Vein endothelial cell (primary cell): ENCODE measurements around the genes CXADR and MRPL39.

GRCh38 chr21:16750050-16750407 lies 762.8 kb upstream of the CXADR start:
- CAGE, long polyA plus RNA, result no peak

DNA sequence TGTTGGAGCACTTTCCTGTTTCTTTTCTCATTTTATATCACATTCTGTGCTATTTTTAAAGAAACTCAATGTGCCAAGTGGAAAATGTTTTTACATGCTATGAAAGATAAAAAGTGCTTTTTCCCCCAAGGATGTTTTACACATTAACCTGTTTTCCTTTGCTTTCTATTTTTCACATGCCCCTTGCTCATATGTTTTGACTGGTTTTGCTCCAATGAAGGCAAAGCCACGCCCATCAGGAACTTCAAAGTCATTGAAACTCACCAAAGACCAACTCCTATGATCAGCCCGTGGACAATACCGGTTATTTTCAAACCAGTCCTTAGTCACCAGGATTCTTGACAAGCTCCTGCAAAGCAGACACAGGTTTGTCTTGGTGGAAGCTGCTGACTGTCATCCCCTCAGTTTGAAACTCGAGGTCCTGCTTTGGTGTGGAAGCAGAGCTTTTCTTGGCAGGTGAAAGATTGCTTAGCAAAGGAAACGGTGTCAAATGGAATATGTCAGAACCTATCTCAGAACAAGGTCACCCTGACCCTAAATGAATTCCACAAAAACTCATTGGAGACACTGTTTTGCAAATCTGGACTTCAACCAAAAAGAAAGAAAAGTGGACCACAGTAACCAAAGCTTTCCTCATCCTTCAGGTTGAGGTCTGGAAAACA lies 384.7 kb upstream of the CXADR start:
- CAGE, long polyA plus RNA, result no peak

DNA sequence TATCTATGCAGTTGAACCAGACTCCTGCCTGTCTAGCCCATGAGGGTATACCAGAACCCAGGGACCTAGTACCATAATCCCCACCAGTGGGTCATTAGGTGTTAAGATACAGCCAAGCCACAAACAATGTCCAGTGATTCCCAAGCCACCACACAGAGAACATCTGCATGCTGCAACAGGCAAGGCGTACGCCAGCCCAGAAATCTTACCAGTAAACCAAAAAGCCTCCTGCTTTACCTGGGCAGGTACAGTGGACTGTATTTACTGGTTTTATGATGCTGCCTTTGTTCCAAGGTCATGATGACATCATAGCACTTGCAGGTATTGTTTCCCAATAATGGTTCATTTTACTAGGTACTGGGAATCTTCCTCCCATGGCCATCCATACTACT lies 20.1 kb upstream of the CXADR start:
- CAGE, long polyA plus RNA, result no peak

GRCh38 chr21:17512312-17513145 lies at the start of gene CXADR:
Gene CXADR (plus strand): TSS chr21:17513043.
- CAGE, long polyA plus RNA, result no peak

GRCh38 chr21:17775318-17775672 lies 43.9 kb downstream of the C21orf91 start:
- CAGE, long polyA plus RNA, result no peak

- CAGE, long polyA plus RNA, result no peak
Measured at GRCh38 chr21:17781844-17782460, 37.2 kb downstream of the C21orf91 start.

DNA sequence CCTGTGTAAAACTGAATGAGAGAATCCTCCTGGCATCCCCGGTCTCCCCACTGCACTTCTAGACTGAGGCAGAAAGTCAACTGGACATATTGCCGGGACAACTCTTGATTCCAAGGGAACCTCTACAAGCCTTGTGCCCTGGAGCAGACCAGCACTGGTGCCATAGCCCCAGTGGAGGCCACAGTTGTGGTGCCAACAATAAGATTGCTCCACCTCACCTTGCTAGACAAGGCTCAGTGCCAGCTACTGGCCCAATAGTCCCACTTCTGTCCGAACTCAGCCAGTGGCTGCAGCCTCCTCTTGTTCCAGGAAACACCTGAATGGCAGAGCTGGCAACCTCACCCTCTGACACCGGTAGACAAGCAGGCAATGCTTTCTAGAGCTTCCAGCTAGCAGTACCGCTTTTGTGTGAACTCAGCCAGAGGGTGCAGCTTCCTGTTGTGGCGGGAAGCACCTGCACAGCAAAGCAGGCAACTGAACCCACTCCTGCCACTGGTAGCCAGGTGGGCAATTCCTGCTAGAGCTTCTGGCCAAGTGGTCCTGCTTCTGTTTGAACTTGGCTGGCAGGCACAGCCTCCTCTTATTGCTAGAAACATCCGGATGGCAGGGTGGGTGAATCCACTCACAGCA lies 40.0 kb upstream of the TMPRSS15 start:
- CAGE, long polyA plus RNA, result no peak

DNA sequence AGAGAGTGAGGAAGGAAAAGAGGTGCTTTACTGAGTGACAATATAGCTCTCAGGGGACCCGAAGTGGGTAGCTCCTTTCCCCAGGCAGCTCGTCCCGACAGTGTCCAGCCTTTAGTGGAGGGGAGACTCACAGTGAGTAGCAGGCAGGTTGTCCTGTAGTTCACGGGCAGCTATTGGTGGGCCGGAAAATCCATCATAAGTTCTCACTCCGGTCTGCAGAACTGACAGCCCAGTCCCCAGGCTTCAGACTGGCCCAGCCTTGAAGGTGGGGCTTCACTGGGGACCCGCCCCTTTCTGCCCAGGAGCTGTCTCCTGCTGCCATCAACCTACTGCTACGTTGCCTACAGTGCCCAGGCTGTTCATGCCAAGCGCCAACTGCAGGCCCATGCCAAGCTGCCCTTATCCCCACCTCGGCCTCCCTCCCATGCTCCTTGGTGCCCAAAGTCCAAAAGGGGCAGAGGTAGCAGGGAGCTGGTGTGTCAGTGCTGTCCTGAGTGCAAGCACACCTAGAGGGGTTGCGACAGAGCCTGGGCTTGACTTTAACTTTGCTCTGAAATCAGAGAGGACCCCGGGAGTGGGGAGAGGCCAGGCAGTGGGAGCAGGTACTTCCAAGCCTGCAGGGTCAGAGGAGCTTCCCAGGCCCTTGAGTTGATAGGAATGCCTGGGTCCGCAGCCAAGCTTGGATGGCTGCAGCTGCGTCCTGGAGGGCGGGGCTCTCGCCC lies 1144.4 kb upstream of the NCAM2 start:
- CAGE, long polyA plus RNA, result no peak

DNA sequence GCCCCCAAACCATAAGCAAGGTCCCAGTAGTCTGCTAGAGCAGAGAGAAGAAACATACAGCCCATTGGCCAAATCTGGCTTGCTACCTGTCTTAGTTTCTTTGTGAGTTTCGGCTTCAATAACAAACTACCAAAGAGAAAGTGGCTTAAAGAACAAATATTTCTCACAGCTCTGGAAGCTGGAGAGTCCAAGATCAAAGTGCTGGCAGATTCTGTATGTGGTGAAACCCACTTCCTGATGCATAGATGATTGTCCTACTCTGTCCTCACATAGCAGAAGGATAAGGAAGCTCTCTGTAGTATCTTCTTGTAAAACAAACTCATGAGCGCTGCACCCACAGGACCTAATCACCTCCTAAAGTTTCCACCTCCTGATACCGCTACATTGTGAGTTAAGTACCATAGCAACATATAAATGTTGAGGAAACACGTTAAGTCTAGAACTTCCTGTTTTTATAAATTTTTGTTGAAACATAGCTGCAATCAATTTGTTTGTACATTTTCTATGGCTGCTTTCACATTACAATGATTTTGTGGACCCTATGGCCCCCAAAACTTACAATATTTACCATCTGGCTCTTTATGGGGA lies 1423.2 kb downstream of the NCAM2 start:
- CAGE, long polyA plus RNA, result no peak

DNA sequence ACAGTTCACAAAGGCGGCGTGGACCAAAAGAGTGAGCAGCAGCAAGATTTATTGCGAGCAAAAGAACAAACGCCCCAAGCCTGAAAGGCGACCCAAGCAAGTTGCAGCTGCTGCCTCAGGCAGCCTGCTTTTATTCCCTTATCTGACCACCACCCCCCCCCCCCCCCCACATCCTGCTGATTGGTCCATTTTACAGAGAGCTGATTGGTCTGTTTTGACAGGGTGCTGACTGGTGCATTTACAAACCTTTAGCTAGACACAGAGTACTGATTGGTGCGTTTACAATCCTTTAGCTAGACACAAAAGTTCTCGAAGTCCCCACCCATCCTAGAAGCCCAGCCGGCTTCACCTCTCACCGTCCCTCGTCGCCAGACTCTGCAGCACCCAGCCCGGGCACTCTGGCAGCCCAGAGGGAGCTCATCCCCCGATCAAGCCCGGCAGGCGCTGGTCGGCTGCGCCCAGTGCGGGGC lies 2023.0 kb downstream of the NCAM2 start:
- CAGE, long polyA plus RNA, result no peak

GRCh38 chr21:23886835-23887269 lies 1720.4 kb downstream of the MRPL39 start:
- CAGE, long polyA plus RNA, result no peak

- CAGE, long polyA plus RNA, result no peak
Measured at GRCh38 chr21:25606984-25608119, at the start of gene MRPL39. Gene MRPL39 (minus strand): TSS chr21:25607481.

GRCh38 chr21:25756114-25756780 lies 21.5 kb downstream of the GABPA start:
- CAGE, long polyA plus RNA, result no peak

DNA sequence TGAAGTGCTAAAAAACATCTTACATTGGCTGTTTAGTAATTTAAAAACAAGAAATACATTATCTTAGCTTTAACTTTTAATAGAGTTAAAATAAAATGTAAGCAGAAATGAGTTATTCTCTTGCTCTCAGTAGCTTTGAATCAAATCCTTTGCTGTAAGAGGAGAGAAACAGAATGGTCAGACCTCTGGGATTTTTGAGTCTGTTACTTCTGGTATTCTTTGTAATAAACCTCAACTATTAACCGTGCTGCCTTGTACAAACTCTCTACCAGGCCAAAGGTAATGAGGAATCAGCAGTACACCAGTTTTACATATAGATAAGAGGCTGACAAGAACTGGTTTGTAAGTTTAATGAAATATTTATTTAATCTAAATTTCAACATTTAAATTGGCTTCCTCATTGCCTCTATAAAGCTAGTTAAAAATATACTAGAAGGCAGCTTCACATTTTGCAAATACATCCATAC lies 172.7 kb downstream of the GABPA start:
- CAGE, long polyA plus RNA, result no peak

GRCh38 chr21:25914026-25914559 lies 179.3 kb downstream of the GABPA start:
- CAGE, long polyA plus RNA, result no peak

- CAGE, long polyA plus RNA, result no peak
Measured at GRCh38 chr21:25967442-25967928, 203.1 kb downstream of the APP start.

GRCh38 chr21:26109341-26109567 lies 61.3 kb downstream of the APP start:
- CAGE, long polyA plus RNA, result no peak

- CAGE, long polyA plus RNA, result no peak
Measured at GRCh38 chr21:26113867-26114421, 56.6 kb downstream of the APP start.

- CAGE, long polyA plus RNA, result no peak
Measured at GRCh38 chr21:26571900-26572614, 1.0 kb downstream of the CYYR1 start.

- CAGE, long polyA plus RNA, result no peak
Measured at GRCh38 chr21:26837276-26838524, 7.5 kb downstream of the ADAMTS1 start.